HT1080 (cell line): ENCODE measurements around a stretch of chr2.

GRCh38 chr2:99867502-99868051 lies 274.8 kb downstream of the AFF3 start:
RAMPAGE:
- cytosol, long total RNA: no peak
- long total RNA: start-site peak on the minus strand at chr2:99867790-99867861, 15 reads
- nucleus, long total RNA: no peak

RAMPAGE:
- cytosol, long total RNA: no peak
- long total RNA: no peak
- nucleus, long total RNA: no peak
Measured at GRCh38 chr2:99880619-99881233, 261.7 kb downstream of the AFF3 start.

DNA sequence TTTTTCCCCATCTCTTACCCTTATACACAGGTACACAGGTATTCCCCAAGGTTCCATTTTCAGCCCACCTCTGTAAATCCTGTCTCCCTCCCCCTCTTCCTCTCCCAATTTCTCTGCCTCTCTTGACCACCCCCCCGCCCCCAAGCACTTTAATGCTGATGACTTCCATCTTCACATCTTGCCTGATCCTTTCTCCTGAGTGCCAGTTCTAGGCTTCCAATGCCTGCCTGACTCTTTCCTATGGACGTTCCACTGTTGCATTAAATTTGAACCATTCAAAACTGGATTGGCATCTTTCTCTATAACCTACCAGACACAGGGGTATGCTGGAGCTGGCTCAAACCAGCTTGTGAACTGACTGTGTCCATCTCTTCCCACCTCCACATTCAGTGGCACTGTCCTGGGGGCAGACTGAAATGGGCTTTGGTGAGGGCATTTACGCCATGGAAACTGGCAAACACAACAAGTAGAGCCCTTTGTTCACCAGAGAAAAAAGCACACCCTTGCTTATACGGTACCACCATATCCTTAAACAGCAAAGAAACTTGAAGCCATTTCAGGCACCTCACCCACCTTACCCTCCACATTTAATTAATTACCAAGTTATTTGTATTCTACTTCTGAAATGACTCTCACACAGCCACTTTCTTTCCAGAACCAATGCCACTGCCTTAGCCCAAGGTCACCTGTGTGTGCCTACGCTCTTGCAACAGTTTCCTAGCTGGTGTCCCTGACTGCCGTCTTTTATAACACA lies 175.1 kb downstream of the AFF3 start:
RAMPAGE:
- cytosol, long total RNA: no peak
- long total RNA: no peak
- nucleus, long total RNA: no peak

DNA sequence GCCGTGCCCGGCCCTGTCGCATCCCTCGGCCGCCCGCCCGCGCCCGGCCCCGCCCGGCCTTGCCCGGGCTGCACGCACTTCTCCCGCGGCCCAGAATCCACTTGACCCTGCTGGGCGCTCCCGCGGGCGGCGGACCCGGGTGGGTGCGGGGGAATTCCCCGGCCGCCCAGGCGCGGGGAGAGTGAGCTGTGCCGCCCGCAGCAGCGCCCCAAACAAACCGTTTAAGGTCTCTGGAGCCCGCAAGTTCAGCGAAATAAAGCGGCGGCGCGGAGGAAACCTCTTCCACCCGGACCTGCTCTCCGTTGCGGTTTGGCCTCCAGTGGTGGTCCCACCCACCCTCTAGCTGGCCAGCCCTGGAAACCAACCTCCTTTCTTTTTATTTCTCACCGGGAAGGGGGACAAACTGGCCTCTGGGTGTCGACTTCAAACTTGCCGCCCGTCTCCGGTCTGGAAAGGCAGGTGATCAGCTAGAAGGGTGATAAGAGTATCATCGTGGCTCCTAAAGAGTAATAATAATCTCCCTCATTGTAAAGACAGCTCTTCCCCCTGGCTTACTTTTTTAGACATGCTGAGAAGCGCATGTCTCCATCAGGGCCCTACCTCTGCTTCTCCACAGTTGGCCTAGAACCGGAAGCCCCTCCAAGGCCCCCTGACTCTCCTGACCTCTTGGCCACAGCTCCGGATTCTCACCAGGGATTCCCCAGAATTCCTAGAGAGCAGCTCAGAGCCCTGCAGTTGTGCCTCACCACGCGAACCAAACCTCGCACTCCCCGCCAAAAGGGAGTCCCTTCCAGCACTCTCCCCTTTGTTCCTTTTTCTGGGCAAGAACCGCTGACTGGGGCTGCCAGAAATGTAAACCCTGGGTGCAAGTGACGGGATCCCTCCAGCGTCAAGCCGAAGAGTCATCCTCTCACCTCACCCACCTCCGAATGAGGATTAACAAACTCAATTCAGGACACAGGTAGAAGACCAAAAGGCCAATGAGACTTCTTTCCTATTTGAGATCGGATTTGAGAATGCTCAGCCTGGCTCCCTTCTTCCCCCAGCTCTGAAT lies 36.9 kb downstream of the AFF3 start:
RAMPAGE:
- cytosol, long total RNA: start-site peak on the minus strand centred at position 392 of the sequence, 578 bp wide, 17 and 33 reads in 2 replicates
- long total RNA: start-site peak on the minus strand centred at position 329 of the sequence, 50 bp wide, 11 reads; start-site peak on the minus strand centred at position 652 of the sequence, 80 bp wide, 5 reads
- nucleus, long total RNA: no peak

RAMPAGE:
- cytosol, long total RNA: no peak
- long total RNA: no peak
- nucleus, long total RNA: no peak
Measured at GRCh38 chr2:100110523-100111394, 31.6 kb downstream of the AFF3 start.

DNA sequence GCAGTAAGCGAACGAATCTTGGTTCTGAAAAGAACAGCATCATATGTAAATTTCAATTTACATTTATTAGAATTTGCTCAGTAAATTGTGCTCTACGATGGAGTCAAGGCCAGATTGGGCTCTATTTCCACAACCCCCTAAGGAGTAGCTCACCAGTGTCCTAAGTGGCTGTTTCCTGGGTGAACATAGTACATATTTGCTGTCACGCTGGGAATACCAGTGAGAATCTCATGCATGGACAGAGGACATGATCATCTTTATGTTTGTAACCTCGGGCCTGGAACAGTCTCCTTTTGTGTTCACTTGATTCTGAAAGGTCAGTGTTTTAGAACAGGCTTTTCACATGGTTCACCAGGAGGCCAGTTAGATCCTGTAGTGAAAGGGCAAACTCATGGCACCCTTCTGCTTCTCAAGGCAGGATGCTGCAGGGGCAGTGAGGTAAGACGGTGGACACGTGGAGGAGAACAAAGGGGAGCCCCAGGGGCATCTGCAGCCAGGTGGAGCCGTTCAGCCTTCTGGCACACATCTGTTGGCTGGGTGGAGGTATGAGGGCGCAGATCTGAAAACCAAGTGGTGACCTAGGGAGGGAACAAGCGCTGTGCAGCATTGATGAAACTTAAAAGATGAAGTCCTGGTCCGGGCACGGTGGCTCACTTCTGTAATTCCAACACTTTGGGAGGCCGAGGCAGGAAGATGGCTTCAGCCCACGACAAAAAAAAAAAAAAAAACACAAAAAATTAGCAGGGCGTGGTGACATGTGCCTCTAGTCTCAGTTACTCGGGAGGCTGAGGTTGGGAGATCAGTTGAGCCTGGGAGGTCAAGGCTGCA lies 33.5 kb downstream of the NPAS2 start:
RAMPAGE:
- cytosol, long total RNA: no peak
- long total RNA: no peak
- nucleus, long total RNA: no peak

GRCh38 chr2:100887900-100888685 lies 68.2 kb downstream of the NPAS2 start:
RAMPAGE:
- cytosol, long total RNA: no peak
- long total RNA: no peak
- nucleus, long total RNA: no peak

DNA sequence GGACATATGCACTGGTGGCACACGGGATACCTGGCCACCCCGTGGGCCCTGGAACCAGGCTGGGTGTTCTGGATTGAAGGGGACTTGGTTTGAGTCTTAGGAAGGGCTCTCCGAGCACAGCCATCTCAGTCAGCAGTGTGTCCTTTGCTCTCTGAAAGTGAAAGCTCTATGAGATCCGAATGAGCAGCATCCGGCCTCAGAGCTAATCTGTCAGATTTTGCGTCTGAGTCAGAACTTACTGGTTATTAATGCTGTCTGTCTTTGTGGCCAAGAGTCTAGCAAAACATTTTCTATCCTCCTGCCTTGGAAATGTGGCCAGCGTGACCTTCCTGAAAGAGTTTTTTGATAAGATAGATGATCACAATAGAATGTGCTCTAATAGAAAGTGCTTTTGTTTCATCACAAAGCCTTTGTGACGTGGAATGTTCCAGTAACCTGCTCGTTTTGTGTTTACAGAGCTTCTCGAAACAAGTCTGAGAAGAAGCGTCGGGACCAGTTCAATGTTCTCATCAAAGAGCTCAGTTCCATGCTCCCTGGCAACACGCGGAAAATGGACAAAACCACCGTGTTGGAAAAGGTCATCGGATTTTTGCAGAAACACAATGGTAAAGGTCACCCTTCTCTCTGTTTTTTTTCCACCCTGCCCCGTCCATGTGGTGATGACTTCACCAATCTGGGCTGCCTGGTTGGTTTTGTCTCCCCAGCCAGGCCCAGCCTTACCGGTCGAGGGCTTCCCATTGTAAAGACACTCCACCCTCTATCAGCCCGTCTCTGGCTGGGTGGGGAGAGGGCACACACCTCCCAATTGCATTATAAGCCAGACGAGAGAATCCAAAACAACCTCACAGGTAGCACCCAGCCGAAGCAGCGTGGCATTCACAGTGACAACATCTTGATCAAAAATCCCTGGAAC lies 77.1 kb upstream of the RPL31 start:
RAMPAGE:
- cytosol, long total RNA: no peak
- long total RNA: no peak
- nucleus, long total RNA: no peak

DNA sequence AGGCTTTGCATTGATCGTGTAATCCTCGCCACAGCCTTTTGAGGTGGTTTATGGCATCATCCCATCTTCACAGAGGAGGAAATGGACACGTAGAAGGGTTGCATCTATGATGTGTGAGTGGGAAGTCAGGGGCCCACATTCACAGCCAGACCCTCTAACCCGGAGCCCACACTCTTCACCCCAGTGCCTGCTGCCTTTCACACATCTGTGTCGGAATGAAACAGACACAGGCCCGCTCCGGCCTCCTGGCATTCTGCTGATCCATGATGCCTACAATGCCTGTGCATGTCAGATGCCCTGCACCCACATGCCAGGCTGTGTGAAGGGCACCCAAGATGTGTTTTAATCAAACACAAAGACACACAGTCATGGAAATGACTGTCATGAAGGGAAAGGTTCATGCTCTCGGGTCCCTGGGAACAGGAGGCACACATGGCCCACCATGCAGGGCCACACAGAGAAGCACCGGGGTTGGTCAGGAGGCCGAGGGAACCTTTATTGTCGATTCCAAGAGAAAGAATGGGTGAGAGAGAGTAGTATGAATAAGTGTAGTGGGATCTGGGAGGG lies 48.4 kb upstream of the RPL31 start:
RAMPAGE:
- cytosol, long total RNA: no peak
- long total RNA: no peak
- nucleus, long total RNA: no peak

RAMPAGE:
- cytosol, long total RNA: no peak
- long total RNA: no peak
- nucleus, long total RNA: no peak
Measured at GRCh38 chr2:100965403-100966033, 36.6 kb upstream of the RPL31 start.

DNA sequence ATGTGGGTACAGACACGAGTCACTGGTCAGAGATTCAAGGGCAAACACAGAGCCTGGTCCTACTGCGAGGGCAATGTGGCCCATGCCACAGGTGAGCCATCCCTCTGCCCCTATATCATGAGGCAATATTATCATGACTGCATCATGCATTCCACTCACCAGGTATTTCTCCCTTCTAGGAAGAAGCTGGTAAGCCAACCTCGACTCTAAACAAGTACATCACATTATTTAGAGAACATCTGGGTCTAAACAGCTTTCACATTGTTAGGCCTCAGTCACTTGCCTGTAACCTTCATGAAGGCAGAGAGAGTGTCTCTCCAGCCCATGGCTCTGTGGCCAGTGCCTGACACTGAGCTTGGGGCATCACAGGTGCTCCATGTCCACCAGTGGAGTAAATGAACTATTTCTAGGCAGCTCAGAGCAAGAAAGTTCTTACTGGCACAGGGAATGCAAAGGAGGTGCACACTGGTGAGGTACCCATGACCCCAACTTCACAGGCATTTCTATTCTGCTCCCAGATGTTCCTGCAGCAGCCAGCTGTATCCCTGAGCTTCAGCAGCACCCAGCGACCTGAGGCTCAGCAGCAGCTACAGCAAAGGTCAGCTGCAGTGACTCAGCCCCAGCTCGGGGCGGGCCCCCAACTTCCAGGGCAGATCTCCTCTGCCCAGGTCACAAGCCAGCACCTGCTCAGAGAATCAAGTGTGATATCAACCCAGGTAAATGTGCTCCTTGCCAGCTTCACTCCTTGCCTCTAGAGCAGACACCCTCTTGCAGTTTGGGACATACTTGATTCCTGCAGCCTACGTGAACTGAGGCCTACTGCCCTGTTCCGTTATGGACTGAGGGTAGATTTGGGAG lies 14.3 kb upstream of the RPL31 start:
RAMPAGE:
- cytosol, long total RNA: no peak
- long total RNA: no peak
- nucleus, long total RNA: no peak

GRCh38 chr2:101080087-101081074 lies 70.8 kb downstream of the TBC1D8 start:
RAMPAGE:
- cytosol, long total RNA: no peak
- long total RNA: no peak
- nucleus, long total RNA: no peak

GRCh38 chr2:101111740-101112384 lies 39.3 kb downstream of the TBC1D8 start:
RAMPAGE:
- cytosol, long total RNA: no peak
- long total RNA: no peak
- nucleus, long total RNA: no peak

DNA sequence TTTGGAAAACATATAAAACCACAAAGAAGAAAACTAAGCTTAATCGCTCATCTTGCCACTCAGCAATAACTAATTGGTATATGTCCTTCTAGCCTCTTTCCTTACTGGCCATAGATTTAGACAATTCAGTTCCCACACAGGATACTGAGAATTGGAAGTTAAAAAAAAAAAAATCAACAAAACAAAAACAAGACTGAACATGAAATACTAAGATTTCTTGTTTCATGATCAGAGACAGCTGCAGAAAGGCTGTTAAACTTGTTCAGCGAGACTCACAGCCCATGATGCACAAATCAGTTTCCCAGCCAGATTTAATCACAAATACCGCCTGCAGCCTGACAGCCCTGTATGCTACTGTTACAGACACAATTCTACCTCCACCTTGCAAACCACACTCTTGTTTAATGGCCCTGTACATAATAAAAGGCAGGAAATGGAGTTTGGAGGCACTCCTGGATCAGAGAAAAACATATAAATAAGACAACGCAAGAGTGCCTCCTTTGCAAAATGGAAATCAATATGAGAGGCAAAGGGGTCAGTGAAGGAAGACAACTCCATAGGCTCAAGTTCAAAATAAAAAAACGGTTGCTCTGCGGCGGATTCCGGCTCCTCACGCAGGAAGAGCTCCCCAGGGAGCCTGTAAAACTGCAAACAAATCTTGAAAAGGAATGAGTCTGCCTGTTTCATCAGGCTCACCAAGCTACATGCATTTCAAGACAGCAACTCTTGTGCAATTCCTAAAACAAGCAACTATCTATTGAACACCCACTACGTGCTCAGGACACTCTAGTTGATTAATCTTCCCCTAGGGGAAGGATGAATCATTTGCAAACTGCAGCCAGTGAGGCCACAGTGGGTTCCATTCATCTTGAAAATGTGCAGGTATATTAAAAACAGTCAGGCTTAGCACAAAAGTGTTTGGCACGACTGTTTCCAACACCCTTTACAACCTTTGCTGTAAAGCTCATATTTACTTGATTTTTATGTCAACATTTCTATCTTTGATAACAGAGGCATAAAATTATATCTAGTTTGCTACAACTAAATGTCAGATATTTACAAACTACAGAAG lies 37.6 kb downstream of the TBC1D8 start:
RAMPAGE:
- cytosol, long total RNA: no peak
- long total RNA: no peak
- nucleus, long total RNA: no peak

DNA sequence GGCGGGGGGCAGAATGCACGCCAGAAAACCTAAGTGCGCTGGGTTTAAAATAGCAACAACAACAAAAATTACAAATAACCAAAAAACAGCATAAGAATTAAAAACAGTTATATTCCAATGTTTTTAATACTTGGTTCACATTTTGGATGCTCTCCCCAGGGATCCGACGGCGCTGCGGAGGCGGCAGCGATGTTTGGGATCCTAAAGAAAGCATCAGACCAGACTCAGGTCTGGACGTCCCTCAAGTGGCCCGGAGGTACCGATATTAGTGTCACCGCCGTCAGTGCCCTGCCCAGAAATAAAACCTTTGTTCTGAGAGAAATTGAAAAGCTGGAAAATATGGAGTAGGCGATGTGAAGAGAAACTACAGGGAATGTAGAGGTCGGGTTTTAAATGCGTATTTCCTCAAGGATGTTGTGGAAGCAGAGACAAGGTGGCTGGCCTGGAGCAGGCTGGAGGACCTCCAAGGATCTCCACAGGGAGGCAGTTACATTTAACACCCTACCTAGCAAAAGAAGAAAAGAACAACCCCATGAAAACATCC lies 668 bp upstream of the TBC1D8 start:
RAMPAGE:
- cytosol, long total RNA: no peak
- long total RNA: no peak
- nucleus, long total RNA: no peak

GRCh38 chr2:101855631-101856337 lies 136.0 kb upstream of the IL1R2 start:
RAMPAGE:
- cytosol, long total RNA: no peak
- long total RNA: no peak
- nucleus, long total RNA: no peak

RAMPAGE:
- cytosol, long total RNA: no peak
- long total RNA: no peak
- nucleus, long total RNA: no peak
Measured at GRCh38 chr2:101866205-101866655, 125.5 kb upstream of the IL1R2 start.

GRCh38 chr2:101987406-101987691 lies 4.4 kb upstream of the IL1R2 start:
RAMPAGE:
- cytosol, long total RNA: no peak
- long total RNA: no peak
- nucleus, long total RNA: no peak

DNA sequence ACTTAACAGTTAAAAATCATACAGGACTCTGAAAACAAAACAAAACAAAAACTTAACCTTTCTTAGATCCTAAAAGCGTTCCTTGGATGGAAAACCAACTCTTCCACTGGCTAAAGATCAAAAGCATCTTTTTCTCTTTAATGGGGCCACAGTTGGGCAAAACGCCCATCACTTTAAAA lies 340 bp upstream of the IL1R2 start:
RAMPAGE:
- cytosol, long total RNA: no peak
- long total RNA: no peak
- nucleus, long total RNA: no peak

RAMPAGE:
- cytosol, long total RNA: no peak
- long total RNA: no peak
- nucleus, long total RNA: no peak
Measured at GRCh38 chr2:102010930-102011625, 19.3 kb downstream of the IL1R2 start.